Jurkat, Clone E6-1 (cell line): ENCODE results near the genes METTL7B, RAB5B, SLC39A5 and CNPY2.

GRCh38 chr12:55646078-55646889, 9.6 kb downstream of the OR10P1 start:
- RRBS = no CpG with 5 or more reads among the region's 41 CpGs

- RRBS = no CpG with 5 or more reads among the region's 9 CpGs
Measured at GRCh38 chr12:55659360-55659837, 22.1 kb upstream of the METTL7B start.

GRCh38 chr12:55680850-55682010, at the start of gene METTL7B:
Gene METTL7B (plus strand): TSS chr12:55681736.
- RRBS = 92% methylated on average over 2 of the region's 16 CpGs

- RRBS = no CpG with 5 or more reads among the region's 18 CpGs
Measured at GRCh38 chr12:55696664-55697383, 10.9 kb downstream of the ITGA7 start.

GRCh38 chr12:55944089-55944595, 13.2 kb downstream of the DGKA start:
- RRBS = no CpG with 5 or more reads among the region's 4 CpGs

DNA sequence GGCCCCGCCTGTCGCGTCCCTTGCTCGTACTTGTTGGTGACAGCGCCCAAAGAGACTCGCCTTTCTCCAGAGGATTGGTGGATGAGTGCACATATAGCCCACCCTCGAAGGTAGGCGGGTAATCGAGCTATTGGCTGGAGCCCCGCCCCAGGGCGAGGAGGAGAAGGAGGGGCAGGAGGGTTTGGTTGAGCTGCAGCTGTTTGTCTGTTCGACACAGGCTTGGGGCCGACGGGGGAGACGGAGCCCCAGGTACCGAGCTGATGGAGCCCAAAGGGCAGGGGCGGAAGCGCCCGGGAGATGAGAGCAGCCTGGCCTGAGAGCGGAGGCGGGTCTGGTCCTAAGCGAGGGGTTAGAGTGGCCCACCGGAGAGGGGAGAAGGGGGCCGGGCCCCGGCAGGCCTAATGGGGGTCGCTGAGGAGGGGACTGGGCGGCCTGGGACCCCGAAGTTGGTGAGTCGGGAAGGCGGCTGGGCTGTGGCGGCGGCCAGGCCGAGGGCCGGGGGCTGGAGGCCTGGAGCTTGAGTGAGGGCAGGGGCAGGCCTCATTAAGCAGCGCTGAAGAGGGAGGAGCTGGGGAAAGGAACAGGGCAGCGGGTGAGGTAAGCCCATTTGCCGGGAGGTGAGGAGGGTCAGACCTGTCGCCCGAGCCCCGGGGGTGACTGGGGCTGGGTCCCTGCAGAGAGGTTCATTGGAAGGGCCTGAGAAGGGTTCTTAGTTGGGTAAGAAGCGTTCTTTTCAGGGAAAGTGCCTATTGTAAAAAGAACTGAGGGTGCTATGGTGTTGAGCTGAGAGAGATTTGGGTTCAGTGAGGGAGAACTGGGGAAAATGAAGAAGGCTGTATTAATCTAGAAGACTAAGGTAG, at the start of gene RAB5B:
Gene RAB5B, plus strand, starts transcription at position 188 of the 860 bp plus-strand sequence.
- RRBS = 3% methylated on average over 4 of the region's 41 CpGs

GRCh38 chr12:55977546-55978123, 3.8 kb downstream of the RAB5B start:
- RRBS = no CpG with 5 or more reads among the region's 6 CpGs

GRCh38 chr12:56035914-56036940, 5.5 kb upstream of the RPS26 start:
- RRBS = no CpG with 5 or more reads among the region's 6 CpGs

- RRBS = no CpG with 5 or more reads among the region's 8 CpGs
Measured at GRCh38 chr12:56087170-56087698, 7.3 kb downstream of the ERBB3 start.

- RRBS = no CpG with 5 or more reads among the region's 19 CpGs
Measured at GRCh38 chr12:56129792-56130330, 1.8 kb downstream of the ESYT1 start.

GRCh38 chr12:56159839-56161011, 2.1 kb downstream of the MYL6 start:
- RRBS = no CpG with 5 or more reads among the region's 12 CpGs

GRCh38 chr12:56193090-56193402, 3.8 kb upstream of the SMARCC2 start:
- RRBS = no CpG with 5 or more reads among the region's 1 CpG

DNA sequence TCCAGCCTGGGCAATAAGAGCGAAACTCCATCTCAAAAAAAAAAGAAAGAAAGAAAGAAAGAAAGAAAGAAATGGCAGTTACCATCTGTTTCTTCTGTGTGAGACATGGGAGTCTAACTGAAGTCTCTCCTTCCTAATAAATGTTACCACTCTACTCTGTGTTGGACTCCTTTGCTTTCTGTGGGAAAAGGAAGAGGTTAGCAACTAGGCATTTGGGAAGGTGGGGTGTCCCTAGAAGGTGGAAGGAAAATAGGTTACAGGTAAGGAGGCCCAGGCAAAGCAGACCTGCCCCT, 204 bp upstream of the SLC39A5 start:
- RRBS = no CpG with 5 or more reads among the region's 1 CpG

GRCh38 chr12:56229994-56230215, at the start of gene SLC39A5:
Gene SLC39A5 (plus strand): TSS chr12:56230051.
- RRBS = no CpG with 5 or more reads among the region's 2 CpGs

- RRBS = no CpG with 5 or more reads among the region's 1 CpG
Measured at GRCh38 chr12:56256551-56257014, 1.6 kb downstream of the ANKRD52 start.

DNA sequence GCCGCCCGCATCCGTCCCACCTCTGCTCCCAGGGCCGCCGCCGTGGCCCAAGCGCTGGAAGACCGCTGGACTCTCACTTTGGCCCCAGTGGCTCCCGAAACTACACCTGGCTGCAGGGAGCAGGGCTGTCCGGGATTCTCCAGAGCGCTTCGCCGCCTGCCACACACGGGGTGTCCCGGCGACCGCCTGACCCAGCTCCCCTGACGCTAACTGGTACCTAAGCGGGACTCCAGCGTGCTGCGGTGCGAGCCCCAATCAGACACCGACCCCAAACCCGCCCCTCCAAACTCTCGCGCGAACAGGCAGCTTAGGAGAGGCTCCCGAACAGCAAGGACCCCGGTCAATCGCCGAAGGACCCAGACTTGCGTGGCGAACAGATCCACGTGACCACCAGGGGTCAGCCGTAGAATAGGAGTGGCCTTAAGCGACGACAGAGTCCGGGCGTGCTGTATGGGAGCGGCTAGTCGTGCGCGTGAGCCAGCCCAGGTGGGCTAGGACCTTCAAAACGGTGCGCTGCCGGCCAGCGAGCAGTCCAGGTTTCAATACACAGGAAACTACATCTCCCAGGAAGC, at the start of gene CNPY2:
Gene CNPY2, minus strand, starts transcription at position 188 of the 572 bp plus-strand sequence.
- RRBS = under 1% methylated on average over 23 of the region's 47 CpGs

GRCh38 chr12:56354433-56355057, 5.4 kb downstream of the STAT2 start:
- RRBS = no CpG with 5 or more reads among the region's 6 CpGs

- RRBS = no CpG with 5 or more reads among the region's 7 CpGs
Measured at GRCh38 chr12:56611709-56612410, 18.3 kb downstream of the BAZ2A start.

GRCh38 chr12:56688420-56689138, 495 bp upstream of the PTGES3 start:
- RRBS = 3% methylated on average over 2 of the region's 35 CpGs

GRCh38 chr12:56724582-56724910, 553 bp downstream of the NACA start:
- RRBS = 3% methylated on average over 1 of the region's 11 CpGs